Brain (tissue), 1 donor: Measurements from ENCODE around the genes CCL5, LYZL6, CCL14, TBC1D3B and TBC1D3H.

GRCh38 chr17:32562593-32563091 lies 75.8 kb downstream of the CDK5R1 start:
- RRBS = no CpG with 5 or more reads among the region's 7 CpGs

GRCh38 chr17:32792078-32792699 lies 84.7 kb downstream of the MYO1D start:
- RRBS = no CpG with 5 or more reads among the region's 3 CpGs

- RRBS = no CpG with 5 or more reads among the region's 7 CpGs
Measured at GRCh38 chr17:33413944-33414416, 120.9 kb upstream of the ASIC2 start.

GRCh38 chr17:33523437-33523975 lies 230.4 kb upstream of the ASIC2 start:
- RRBS = 83% methylated on average over 2 of the region's 9 CpGs

GRCh38 chr17:34387011-34387748 lies 24.1 kb upstream of the CCL1 start:
- RRBS = no CpG with 5 or more reads among the region's 5 CpGs

DNA sequence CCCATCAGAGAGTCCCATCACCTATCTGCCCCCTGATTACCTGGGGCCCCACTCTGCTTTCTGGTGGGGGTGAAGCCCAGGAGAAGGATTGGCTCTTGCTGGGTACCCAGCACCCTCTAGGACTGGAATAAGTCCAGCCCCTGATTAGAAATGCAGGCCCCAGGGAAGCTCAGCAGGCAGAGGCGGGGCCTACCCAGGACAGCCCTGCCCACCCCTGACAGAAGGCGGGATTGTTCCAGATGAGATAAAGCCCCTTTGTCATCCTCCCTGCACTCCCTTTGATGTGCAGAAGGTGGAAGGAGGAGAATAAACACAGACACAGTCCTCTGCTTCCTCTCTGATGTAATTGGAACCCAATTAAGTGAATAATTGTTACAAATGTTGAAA lies 19.0 kb downstream of the TMEM132E start:
- RRBS = no CpG with 5 or more reads among the region's 2 CpGs

- RRBS = no CpG with 5 or more reads among the region's 9 CpGs
Measured at GRCh38 chr17:35131398-35132095, 10.1 kb downstream of the FNDC8 start.

- RRBS = no CpG with 5 or more reads among the region's 4 CpGs
Measured at GRCh38 chr17:35214710-35215214, 20.6 kb upstream of the SLC35G3 start.

DNA sequence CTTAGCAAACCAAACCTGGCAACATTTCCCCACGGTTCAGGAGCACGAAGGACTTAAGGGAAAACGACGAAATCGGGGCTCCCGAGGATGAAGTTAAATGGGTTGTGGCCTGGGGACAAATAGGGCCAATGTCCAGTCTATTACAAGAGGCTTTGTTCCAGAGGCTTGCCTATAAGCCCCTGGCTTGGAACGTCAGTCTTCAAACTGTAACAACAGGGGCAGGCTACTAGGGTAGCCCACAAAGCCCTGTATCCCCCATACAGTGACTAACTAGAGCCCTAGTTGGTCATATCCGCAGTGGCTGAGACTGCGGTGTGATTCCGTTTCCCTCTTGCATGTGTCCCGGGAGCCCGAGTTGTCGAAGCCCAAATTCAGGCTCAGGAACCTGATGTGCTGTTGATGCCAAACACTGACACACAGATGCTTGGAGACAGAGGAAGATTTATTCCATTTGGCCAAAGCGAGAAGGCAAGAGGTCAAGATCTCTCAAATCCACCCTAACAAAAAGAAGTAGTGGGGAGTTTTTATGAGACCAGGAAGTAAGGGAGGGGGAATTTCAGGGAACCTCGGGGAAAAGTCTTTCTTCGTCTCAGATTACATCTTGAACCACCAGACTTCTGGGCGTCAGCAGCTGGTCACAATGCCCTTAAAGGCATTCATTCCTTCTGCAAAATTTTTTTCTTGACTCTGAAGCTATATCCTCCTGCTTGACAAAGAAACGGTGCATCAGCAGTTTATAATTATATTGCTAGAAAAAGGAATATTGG lies 736 bp downstream of the SLFN5 start:
- RRBS = no CpG with 5 or more reads among the region's 18 CpGs

DNA sequence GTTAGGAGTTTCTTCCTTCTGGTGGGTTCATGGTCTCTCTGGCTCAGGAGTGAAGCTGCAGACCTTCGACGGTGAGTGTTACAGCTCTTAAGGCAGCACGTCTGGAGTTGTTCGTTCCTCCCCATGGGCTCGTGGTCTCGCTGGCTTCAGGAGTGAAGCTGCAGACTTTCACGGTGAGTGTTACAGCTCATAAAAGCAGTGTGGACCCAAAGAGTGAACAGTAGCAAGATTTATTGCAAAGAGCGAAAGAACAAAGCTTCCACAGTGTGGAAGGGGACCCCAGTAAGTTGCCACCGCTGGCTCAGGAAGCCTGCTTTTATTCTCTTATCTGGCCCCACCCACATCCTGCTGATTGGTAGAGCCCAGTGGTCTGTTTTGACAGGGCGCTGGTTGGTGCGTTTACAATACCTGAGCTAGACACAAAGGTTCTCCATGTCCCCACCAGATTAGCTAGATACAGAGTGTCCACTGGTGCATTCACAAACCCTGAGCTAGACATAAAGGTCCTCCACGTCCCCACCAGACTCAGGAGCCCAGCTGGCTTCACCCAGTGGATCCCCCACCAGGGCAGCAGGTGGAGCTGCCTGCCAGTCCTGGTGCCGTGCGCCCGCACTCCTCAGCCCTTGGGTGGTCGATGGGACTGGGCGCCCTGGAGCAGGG lies 35.6 kb downstream of the SLFN5 start:
- RRBS = no CpG with 5 or more reads among the region's 17 CpGs

DNA sequence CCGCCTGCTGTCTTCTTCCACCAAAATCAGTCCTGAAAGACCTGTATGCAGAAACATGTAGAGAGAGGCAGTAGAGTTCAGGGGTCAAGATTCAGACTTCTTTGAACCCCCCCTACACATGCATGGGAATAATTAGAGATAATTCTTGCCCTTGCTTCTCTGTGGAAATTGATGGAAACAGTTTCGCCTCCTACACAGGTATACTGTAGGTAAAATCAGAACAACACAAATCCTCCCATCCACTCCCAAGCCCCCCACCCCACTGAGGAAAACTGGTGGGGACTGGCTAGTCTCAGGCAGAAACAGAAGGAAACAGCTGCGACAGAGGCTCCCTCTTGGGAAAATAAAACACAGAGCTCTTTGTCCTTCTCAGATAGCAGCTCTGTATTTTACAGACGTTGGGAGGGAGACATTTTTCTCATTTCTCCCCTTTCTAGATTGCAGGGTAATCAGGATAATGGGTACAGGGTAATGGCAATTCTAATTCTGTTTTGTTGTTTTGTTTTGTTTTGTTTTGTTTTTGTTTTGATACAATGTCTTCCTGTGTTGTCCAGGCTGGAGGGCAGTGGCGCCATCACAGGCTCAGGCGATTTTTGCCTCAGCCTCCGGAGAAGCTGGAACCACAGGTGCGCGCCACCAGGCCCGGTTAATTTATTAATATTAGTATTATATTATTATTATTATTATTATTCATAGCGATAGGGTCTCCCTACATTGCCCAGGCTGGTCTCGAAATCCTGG lies 1.0 kb downstream of the SLFN13 start:
- RRBS = no CpG with 5 or more reads among the region's 12 CpGs

GRCh38 chr17:35607399-35608079 lies 20.4 kb downstream of the AP2B1 start:
- RRBS = no CpG with 5 or more reads among the region's 3 CpGs

DNA sequence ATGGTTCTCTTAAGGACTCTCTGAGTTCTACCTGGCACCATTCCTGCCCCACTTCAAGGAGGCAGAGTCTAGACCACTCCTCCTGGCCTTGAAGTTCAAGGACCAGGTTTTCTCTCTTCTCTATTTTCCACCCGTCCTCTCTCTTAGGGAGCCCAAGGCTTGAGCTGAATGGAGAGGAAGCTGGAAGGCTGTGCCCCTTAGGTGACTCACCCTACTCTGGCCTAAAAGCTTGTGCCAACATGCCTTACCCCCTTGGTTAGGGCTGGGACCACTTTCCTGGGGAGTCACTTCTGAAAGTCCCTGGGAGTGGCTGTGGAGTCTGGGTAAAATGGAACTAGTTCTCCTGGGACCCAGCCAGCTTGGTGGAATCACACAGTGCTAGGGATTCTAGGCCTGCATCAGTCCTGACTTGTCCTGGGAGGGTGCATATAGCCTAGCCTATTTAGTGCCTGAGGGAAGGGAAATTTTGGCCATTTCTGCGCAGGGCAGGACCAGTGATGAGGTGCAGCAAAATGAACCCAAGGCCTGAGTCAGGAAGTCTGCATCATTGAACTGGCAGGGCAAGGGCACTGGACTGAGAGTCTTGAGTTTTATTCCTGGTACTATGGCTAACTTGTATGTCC lies 10.6 kb downstream of the MMP28 start:
- RRBS = no CpG with 5 or more reads among the region's 2 CpGs

DNA sequence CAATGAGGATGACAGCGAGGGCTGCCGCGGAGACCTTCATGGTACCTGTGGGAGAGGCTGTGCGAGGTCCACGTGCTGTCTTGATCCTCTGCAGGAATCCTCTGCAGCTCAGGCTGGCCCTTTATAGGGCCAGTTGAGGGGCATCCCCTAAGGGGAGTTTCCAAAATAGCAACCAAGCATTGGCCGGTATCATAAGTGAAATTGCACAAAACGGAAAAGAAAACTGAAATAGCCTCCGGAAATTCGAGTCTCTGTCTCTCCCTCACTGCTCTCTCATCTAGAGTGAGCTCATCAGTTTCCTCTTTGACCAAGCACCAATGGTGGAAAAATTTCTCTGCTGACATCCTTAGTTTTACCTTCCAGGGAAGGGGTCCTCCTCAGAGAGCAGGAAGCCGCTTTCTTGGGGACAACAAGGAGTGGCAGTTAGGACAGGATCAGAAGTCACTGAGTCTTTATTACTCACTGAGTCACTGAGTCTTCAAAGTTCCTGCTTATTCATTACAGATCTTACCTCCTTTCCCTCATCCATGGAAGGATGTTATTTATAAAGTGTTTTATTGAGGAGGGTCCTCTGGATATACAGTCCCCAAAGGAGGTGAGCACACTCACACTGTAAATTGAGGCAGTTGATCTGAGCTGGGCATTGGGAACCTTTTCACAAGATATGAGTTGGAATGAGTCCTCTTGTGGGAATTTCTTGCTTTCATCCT lies at the start of gene CCL5:
CCL5 (minus strand) TSS at position 95 of the 710 bp plus-strand sequence.
- RRBS = no CpG with 5 or more reads among the region's 10 CpGs

- RRBS = no CpG with 5 or more reads among the region's 3 CpGs
Measured at GRCh38 chr17:35943507-35944072, at the start of gene LYZL6. Gene LYZL6, minus strand, starts transcription at chr17:35943713.

- RRBS = no CpG with 5 or more reads among the region's 4 CpGs
Measured at GRCh38 chr17:35986477-35986971, at the start of gene CCL14. Gene CCL14, minus strand, starts transcription at chr17:35986729.

- RRBS = no CpG with 5 or more reads among the region's 7 CpGs
Measured at GRCh38 chr17:36066296-36067191, 2.5 kb downstream of the CCL18 start.

DNA sequence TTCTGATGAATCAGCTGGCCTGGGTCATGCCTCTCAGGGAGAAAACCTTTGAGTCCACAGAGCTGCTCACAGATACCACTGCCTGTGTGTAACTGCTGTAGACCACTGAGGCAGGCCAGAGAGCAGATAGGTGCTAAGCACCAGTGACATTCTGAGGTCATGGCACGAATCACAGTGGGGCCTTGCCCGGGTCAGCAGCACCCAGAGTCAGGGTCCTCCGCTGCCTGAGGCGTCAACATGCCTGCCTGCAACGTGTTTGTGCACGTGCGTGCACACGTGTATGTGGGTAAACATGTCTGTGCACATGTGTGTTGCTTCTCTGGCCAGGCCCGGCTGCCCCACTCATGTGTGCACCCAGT lies at the start of gene TBC1D3B:
TBC1D3B (minus strand) TSS at position 153 of the 359 bp plus-strand sequence.
- RRBS = no CpG with 5 or more reads among the region's 9 CpGs

DNA sequence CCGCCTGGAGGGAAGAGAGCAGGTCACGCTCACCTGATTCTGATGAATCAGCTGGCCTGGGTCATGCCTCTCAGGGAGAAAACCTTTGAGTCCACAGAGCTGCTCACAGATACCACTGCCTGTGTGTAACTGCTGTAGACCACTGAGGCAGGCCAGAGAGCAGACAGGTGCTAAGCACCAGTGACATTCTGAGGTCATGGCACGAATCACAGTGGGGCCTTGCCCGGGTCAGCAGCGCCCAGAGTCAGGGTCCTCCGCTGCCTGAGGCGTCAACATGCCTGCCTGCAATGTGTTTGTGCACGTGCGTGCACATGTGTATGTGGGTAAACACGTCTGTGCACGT lies at the start of gene TBC1D3H:
TBC1D3H (minus strand) TSS at position 144 of the 343 bp plus-strand sequence.
- RRBS = no CpG with 5 or more reads among the region's 11 CpGs